Epithelial cell of esophagus (primary cell): ENCODE data around the genes UBXN1, HNRNPUL2 and RTN3.

- RRBS, result no CpG with 5 or more reads among the region's 15 CpGs
Measured at GRCh38 chr11:62516754-62517502, 29.7 kb downstream of the AHNAK start.

DNA sequence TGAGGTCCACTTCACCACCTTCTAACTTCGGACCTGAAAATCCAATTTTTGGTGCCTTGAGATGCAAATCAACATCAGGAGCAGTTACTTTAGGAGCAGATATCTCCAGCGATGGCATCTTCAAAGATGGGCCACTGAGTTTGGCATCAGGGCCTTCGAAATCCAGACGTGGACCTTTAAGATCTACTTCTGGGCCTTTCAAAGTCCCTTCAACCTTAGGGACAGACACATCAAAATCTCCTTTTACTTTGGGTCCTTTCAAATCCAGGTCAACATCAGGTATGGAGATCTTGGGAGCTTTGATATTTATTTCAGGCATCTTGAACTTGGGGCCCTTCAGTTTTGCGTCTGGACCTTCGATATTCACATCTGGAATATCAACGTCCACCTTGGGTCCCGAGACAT, 27.0 kb downstream of the AHNAK start:
- RRBS, result no CpG with 5 or more reads among the region's 8 CpGs

- RRBS, result no CpG with 5 or more reads among the region's 8 CpGs
Measured at GRCh38 chr11:62607456-62607915, 5.1 kb downstream of the EML3 start.

DNA sequence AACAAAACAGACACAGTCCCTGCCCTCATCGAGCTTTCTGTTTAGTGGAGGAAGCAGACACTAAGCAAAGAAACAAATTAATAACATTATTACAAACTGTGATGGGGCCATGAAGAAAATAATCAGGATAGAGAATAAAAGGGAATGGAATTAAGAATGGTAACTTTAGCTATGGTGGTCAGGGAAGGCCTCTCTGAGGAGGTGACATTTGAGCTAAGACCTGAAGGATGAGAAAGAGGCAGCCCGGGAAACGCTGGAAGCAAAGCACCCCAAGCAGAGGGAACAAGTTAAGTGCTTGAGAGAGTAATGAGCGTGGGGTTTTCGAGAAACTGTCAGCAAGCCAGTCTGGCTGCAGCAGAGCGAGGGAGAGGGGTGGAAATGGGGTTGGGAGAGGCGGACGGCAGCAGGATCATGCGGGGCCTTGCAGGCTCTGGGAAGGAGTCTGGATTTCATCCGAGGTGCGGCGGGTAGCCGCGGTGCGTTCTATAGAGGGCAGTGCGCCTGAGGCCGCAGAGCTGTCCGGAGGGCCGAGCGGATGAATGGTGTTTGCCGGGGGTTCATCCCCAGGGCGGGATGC, 464 bp downstream of the B3GAT3 start:
- RRBS, result no CpG with 5 or more reads among the region's 22 CpGs

- RRBS, result no CpG with 5 or more reads among the region's 72 CpGs
Measured at GRCh38 chr11:62678463-62679722, at the start of gene UBXN1. Gene UBXN1 (minus strand): TSS chr11:62679073.

GRCh38 chr11:62680773-62681224, 1.9 kb upstream of the UBXN1 start:
- RRBS, result no CpG with 5 or more reads among the region's 4 CpGs

- RRBS, result no CpG with 5 or more reads among the region's 10 CpGs
Measured at GRCh38 chr11:62690406-62690982, 1.2 kb upstream of the LRRN4CL start.

- RRBS, result under 1% methylated on average over 10 of the region's 95 CpGs
Measured at GRCh38 chr11:62727000-62727826, at the start of gene HNRNPUL2. Gene HNRNPUL2 (minus strand): TSS chr11:62727457.

- RRBS, result 3% methylated on average over 5 of the region's 7 CpGs
Measured at GRCh38 chr11:62854572-62854894, 15.1 kb upstream of the WDR74 start.

DNA sequence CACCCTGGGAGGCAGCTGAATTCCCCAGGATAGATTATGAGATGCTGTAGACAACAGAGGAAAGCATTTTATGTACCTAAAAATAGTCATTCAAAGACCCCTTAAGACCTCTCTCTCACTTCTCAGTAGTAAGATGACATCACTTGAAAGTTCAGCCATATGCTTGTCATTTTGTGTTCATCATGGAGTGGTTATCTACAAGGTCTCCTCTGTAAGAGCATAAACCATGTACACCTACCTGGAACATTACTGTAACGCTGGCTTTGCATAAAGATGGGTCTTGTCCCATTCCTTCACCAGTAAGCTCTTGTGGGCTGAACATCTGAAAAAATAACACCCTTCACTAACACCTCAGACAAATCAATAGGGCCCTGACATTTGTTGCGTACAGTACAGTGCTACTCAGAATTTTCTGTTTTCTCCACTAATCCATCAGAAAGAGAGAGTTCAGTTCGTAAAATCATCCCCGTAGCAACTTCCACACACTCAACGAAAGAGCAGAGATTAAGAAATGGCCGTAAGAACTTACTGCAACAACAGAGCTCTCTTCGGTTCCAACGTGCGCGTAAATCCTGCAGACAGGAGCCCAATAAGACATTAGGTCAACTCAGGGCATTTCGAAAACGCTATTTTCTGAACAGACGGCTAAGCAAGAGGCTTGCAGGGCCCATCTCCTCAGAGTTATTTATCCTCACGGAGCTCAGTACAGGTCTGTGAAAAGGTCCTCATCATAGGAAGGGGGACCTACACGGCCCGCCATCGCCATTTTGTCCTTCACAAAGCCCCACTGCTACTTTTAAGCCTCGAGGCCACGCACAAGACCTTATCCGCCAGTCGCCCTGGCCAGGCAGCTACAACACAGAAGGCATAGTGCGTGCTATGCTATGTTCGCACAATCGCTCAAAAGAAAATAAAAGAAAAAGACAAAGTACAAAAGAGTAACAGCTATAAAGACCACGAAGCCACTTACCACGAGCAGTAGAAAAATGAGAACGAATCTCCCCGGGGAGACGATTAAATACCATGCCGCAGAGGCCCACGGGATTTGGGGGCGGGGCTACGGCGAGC, 15.8 kb upstream of the WDR74 start:
- RRBS, result 0% methylated on average over 3 of the region's 34 CpGs

DNA sequence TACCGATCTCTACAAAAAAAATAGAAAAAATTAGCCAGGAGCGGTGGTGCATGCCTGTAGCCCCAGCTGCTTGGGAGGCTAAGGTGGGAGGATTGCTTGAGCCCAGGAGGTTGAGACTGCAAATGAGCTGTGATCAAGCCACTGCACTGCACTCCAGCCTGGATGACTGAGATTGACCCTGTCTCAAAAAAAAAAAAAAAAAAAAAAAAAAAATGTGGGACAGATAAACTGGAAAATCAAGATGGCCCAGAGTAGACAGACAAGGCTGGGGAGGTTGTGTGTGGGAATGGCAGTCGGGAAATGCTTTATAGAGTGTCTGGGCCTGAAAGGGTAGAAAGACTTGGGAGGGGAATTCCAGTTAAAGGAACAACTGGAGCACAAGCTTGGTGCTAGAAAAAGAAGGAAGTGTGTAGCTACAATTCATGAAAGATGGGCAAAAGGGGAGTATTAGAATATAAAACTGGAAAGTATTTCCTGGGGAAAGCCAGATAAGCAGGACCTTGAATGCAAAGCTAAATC, 18.2 kb upstream of the WDR74 start:
- RRBS, result no CpG with 5 or more reads among the region's 3 CpGs

GRCh38 chr11:62883508-62884089, 2.9 kb downstream of the SLC3A2 start:
- RRBS, result no CpG with 5 or more reads among the region's 4 CpGs

DNA sequence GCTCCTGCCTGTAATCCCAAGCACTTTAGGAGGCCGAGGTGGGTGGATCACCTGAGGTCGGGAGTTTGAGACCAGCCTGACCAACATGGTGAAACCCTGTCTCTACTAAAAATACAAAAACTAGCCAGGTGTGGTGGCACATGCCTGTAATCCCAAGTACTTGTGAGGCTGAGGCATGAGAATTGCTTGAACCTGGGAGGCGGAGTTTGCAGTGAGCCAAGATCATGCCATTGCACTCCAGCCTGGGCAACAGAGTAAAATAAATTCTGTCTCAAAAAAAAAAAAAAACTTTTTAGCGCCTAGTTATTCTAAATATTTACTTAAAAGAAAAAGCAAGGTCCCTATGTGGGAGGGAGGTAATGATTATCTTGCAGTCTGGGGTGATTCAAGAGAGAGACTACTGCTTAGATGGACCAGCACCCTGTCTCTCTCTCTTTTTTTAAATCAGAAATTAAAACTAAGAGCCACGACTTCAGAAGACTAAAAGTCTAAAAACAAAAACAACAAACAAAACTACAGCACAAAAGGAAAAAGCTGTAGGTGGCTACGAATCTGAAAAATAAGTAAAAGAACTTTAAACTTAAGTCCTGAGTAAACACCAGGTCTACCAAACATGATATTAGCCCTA, 4.3 kb upstream of the SLC22A25 start:
- RRBS, result no CpG with 5 or more reads among the region's 6 CpGs

GRCh38 chr11:63289455-63289852, 249 bp upstream of the SLC22A10 start:
- RRBS, result no CpG with 5 or more reads among the region's 1 CpG

GRCh38 chr11:63489858-63490165, 1.2 kb downstream of the PLAAT5 start:
- RRBS, result no CpG with 5 or more reads among the region's 4 CpGs

DNA sequence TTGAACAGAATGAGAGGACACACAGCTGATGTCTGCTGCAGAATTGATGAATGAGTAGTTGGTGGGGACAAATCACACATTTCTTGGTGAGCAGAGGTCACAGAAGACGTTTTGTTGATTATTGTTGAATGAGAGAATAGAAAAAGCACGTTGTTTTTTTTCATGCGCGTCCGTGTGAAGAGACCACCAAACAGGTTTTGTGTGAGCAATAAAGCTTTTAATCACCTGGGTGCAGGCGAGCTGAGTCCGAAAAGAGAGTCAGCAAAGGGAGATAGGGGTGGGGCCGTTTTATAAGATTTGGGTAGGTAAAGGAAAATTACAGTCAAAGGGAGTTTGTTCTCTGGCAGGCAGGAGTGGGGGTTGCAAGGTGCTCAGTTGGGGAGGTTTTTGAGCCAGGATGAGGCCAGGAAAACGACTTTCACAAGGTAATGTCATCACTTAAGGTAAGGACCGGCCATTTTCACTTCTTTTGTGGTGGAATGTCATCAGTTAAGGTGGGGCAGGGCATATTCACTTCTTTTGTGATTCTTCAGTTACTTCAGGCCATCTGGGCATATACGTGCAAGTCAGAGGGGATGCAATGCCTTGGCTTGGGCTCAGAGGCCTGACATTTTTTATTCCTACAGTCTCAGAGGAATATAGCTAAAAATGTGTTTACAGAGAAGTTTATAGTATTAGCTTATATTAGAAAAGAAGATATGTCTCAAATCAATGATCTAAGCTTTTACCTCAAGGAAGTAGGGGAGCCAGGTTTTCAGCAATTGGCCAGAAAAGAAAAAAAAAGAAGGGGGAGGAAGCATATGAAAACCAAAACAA, 7.2 kb upstream of the PLAAT4 start:
- RRBS, result no CpG with 5 or more reads among the region's 11 CpGs

DNA sequence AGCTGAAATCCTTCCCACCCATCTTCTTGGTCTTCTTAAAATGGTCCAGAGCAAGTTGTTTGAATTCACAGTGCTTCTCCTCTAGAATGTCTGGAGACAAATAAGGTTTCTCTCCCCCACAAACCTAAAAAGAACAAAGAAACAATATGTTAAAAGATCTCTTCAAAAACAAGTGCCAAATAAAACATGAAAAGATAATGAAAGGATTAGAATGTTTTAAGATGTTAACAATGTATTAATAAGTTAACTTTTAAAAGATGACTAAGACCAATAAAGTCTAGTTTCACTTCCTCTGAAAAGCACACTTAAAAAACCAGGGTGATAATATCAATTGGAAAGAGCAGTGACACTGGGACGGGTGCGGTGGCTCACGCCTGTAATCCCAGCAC, 17.1 kb upstream of the PLAAT3 start:
- RRBS, result no CpG with 5 or more reads among the region's 3 CpGs

GRCh38 chr11:63681004-63682284, at the start of gene RTN3:
Gene RTN3 (plus strand): TSS chr11:63681500.
- RRBS, result no CpG with 5 or more reads among the region's 87 CpGs

- RRBS, result no CpG with 5 or more reads among the region's 7 CpGs
Measured at GRCh38 chr11:63869024-63869721, 30.3 kb downstream of the MARK2 start.

DNA sequence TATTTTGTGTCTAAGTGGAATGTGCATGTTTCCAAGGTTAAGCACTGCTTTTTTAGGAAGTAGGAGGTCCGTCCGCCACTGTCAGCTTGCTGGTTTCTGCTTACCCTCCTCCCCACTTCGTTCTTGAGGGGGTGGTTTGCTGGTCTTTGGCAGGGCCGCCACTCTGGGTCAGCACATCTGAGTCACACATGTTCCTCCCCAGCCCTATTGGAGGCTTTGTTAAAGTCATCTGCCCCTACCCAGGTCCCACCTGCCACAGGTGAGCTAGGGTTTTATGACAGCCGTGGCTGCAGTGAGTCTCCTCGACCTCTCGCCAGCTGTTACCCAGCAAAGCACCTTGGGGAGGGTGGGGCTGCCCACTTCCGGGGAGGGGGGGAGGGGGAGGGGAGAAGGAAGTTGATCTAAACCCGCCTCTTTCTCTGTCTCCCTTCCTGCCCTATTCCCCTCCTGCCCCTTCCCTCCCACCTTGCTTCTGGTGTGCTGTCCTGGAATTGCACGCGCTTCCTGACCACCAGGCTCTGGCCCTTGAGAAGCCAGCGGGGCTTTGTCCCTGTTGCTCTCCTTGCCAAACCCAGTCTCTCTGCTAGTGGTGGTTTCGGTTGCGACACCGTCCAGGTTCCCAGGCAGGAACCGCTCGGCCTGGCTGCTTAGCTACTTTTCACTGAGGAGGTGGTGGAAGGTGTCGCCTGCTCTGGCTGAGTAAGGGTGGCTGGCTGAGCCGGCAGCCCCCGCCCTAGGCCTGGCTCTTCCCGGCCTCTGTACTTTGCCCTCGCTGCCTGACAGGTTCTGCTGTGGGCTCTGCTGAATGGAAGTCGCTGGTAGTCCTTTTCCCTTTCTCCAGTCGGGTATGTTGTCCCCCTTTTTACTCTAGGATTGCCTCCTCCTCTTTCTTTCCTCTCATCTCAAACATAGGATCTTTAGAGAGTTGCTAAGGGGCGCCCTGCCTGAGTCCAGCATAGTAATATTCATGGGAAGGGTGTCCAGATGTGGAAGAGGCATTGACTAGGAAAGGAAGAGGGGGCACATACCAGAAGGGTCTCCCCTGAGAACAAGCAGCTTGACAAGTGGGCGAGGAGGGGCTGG, 28.5 kb downstream of the RCOR2 start:
- RRBS, result no CpG with 5 or more reads among the region's 26 CpGs